Fibroblast of the aortic adventitia (primary cell): Measurements from ENCODE around the gene DHRS12.

DNA sequence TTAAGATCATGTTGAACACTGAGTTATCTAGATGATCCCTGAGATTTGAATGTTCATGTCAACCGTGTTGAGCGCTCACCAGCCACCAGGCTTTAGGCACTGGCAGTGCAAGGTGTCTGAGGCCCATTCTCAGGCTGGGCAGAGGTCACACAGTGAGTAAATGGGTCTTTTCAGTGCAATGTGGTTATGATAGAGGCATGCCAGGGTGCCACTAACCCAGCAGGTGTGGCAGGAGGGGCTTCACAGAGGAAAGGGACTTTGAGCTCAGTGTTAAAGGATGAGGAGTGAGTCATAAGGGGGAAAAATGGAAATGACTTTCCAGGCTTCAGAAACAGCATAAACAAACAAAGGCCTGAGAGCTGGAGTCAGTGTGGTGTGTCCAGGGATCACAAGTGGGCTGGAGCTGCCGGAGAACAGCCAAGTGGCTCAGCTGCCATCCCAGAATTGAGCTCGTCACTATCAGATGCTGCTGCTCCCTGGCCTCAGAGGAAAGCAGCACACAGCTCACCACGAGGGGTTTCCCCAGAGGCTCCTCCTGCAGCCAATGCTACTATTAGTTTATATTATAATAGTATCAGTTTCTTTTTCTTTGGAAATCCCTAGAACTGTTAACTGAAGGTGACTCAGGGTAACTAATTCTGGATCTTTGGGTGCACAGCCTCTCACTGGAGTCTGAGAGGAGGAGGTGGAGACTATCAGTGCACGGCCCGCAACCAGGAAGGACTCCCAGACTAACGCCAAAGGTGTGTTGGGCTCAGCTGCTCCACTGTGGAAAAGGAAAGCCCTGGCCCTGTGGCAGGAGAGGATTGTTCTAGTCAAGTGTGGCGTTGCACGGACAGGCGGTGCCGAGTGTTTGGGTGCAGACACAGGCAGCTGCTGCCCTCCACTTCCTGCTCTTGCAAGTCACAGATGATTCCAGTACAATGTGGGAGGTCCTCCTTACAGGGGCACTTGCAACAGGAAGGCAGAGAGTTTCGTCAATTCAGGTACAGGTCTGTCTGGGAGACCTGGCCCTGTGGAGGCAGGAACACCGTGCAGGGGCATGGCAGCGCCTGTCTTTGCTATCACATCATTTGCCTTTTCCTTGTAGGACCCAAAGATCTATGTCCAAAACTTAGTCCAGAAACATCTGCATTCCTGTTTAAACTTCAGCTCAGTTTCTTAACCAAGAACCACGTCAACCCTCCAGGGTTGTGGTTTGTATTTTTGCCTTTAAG, 39.4 kb downstream of the DHRS12 start:
- CAGE, long polyA plus RNA, result no peak

- CAGE, long polyA plus RNA, result no peak
Observed at GRCh38 chr13:51772604-51773190, 31.3 kb downstream of the DHRS12 start.

DNA sequence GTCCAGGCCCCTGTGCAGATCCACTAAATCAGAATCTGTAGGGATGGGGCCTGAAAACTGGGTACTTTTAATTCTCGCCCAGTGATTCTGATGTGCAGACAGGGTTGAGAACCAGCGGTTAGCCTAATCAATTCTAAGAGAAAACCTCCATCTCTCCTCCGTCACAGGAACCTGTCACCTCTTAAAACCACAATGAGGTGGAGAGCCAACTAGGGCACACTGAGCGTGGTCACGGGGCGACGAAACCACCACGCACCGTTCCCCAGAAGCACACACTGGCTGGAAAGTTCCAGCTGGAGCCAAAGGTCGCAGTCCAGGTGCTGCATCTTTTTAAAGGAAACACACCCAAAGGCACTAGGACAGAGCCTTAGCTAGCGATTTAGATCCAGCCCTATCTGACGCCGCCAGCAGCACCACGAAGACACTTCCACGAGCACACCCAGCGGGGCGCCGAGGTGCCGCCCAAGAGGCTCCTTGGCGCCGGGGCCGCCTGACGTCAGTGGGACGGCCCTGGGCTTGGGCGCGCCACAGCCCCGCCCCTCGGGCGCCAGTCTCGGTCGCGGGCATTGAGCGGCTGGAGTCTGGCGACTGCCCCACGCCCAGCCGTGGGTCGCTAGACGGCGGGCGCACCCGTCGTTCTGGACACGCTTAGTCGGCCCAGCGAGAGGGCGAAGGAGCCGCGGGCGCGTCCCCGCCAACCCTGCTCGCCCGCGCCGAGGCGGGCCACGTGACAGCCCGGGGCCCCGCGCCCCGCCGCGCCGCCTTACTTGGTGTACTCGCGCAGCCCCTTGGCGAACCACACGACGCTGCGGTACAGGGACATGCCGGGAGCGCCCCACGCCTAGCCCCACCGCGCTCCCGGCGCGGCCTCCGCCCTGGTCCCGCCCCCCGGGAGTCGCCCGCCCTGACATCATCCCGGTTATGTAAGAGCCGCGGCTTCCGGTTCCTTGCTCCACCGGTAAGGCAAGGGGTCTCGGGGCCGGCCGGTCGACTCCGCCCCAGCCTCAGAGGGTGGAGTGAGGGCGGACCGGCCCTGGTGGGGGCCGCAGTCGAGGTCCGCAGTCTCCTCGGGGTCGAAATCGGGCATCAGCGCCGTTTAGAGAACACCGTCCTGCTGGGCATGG, at the start of gene DHRS12:
DHRS12 (minus strand) TSS at position 877 of the 1,124 bp plus-strand sequence.
- CAGE, long polyA plus RNA, result no peak

DNA sequence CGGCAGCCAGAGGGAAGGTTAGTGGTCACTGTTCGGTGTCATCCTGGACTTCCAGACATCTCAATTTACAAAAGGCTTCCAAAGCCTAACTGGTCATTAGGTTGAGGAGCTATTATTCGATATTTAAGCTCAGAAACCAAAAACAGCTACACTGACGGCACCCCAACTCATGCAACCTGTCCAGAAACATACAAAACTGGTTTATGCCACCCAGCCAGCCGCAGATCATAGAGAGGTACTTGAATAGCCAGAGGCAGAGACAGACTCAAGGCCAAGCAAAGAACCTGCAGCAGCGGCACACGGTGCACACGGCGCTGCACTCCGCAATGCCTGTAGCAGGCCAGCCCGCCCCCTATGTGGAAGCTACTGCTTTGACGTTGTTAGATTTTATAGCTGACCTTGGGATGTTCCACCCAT, 11.8 kb upstream of the DHRS12 start:
- CAGE, long polyA plus RNA, result no peak

- CAGE, long polyA plus RNA, result no peak
Observed at GRCh38 chr13:51950621-51951225, 60.5 kb downstream of the ATP7B start.

GRCh38 chr13:51967611-51967798, 43.7 kb downstream of the ATP7B start:
- CAGE, long polyA plus RNA, result no peak

DNA sequence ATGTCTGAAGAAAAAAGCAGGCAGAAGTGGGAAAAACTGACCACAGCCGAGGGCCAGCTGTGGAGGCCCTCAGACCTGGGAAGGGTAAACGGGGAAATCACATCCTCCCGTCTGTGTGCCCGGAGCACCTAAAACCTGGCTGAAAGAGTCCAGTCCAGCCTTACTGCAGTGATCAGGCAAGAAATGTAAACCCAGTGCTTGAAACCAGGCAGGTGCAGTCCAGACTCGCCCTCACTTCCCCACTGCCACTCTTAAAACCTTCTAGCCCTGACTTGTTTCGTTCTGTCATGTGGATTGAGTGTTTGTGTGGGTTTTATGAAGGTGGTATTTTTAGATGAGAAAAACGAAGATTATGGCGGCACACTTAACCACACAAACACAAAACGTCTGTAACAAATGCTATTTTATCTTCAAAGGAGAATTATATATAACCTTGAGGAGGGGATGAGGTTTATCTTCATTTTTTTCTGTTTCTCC, 851 bp upstream of the CKAP2 start:
- CAGE, long polyA plus RNA, result no peak

DNA sequence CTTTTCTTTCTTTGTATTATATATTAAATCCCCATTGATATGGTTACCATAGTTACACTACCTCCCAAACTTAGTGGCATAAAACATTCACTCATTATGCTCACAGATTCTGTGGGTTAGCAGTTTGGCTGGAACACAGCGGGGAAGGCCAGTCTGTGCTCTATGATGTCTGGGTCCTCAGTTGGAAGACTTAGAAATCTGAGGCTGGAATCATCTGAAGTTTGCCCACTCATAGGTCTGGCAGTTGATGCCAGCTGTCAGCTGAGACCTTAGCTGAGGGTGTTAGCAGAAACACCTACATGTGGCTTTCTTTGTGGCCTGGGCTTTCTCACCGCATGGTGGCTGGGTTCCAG, 18.5 kb upstream of the HNRNPA1L2 start:
- CAGE, long polyA plus RNA, result no peak

DNA sequence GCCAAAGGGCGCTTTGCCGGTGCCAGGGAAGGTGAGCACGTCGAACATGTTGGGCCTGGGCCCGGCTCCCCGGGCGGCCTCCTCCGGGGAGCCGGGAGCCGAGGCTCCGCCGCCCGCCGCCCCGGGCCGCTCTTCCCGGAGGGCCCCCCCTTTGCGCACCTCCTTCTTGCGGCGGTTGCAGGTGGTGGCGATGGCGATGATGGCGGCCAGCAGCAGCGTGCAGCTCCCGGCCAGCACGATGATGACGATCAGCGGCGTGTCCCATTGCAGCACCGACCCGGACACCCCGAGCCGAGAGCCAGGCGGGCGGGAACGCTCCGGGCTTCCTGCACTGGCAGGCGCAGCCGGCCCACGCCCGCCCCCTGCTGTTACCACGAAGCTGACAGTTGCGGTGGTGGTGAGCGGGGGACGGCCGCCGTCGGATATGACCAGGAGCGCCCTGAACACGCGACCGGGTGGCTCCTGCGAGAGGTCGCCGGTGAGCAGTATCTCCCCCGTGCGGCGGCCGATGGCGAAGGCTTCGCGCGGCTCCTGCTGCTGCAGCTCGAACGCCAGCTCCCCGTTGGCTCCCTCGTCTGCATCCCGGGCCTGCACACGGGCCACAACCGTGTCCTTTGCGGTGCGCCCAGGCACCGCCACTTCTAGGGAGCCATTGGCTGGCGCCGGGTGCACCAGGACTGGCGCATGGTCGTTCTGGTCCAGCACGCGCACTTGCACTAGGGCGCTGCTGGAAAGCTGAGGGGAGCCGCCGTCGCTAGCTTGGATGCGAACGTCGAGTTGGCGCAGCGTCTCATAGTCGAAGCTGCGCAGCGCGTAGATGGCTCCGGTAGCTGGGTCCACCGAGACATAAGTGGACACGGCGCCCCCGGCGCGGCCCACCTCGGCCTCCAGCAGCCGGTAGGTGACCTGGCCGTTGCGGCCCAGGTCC, 2.2 kb downstream of the PCDH8 start:
- CAGE, long polyA plus RNA, result no peak

- CAGE, long polyA plus RNA, result no peak
Observed at GRCh38 chr13:53042837-53043257, 14.2 kb downstream of the OLFM4 start.

GRCh38 chr13:55999619-56000126, 1141.0 kb upstream of the PRR20A start:
- CAGE, long polyA plus RNA, result no peak

GRCh38 chr13:57075531-57076107, 65.1 kb upstream of the PRR20A start:
- CAGE, long polyA plus RNA, result no peak

DNA sequence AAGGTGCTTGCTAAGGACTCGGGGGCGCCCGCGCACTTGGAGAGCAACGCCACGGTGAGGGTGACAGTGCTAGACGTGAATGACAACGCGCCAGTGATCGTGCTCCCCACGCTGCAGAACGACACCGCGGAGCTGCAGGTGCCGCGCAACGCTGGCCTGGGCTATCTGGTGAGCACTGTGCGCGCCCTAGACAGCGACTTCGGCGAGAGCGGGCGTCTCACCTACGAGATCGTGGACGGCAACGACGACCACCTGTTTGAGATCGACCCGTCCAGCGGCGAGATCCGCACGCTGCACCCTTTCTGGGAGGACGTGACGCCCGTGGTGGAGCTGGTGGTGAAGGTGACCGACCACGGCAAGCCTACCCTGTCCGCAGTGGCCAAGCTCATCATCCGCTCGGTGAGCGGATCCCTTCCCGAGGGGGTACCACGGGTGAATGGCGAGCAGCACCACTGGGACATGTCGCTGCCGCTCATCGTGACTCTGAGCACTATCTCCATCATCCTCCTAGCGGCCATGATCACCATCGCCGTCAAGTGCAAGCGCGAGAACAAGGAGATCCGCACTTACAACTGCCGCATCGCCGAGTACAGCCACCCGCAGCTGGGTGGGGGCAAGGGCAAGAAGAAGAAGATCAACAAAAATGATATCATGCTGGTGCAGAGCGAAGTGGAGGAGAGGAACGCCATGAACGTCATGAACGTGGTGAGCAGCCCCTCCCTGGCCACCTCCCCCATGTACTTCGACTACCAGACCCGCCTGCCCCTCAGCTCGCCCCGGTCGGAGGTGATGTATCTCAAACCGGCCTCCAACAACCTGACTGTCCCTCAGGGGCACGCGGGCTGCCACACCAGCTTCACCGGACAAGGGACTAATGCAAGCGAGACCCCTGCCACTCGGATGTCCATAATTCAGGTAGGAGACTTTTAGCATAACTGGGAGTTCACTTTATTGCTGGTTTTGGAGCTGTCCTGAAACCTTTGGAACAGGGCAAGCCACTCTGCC, 3.0 kb downstream of the PCDH17 start:
- CAGE, long polyA plus RNA, result no peak

- CAGE, long polyA plus RNA, result no peak
Observed at GRCh38 chr13:59633211-59633997, 530.3 kb downstream of the DIAPH3 start.

GRCh38 chr13:60395764-60396740, 968 bp upstream of the TDRD3 start:
- CAGE, long polyA plus RNA, result no peak

DNA sequence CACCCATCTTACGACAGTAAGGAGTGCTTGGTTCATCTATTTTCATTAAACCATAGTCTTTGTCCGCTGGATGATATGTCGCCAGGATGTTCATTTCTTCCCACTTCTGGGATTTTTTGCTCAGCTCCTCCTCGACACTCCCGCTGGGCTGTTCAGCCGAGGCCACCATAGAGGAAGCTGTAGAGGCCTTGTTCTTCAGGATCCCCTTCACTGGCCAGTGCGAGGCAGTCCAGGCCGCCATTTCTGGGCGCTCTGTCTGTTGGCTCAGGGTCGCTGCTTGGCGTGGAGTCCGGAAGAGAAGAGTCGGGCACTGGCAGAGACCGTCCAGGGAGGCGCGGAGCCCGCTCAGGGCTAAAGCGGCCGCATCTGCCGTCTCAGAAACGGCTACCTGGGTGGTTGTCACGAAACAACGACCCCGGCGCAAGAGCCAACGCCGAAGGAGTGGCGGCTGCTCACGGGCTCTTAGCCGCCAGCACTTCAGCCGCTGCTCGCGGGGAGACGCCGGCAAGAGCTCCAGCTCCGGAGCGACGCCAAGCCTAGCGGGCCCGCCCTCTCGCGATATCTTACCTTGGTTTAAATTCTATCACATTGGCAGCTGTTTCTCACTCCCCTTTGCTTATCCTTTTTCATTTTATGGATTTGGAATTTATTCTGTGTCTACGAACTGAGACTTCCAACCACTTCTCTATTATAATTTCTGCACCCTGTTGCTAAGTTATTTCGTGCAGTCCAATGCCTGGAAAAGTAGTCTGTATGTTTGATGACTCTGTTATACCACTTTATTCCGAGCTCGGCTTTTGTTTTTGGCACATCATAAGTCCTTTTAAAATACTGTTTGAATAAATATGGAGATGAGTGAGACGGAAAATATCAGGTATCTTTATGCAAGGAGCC, 21.2 kb downstream of the ENSG00000285566 start:
- CAGE, long polyA plus RNA, result no peak

DNA sequence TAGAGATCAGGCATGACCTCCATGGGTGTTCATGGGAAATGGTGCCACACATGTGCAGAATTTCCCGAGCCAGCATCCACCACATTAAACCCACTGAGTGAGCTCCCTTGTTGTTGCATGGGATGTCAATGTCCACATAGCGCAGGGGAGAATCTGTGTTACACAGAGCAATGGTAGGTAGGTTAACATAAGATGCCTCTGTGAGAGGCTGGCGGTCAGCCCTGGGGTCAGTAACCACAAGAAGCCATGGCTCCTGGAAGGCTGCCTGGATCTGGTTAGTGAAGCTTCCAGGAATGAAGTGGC, 36.9 kb upstream of the PCDH9 start:
- CAGE, long polyA plus RNA, result no peak

DNA sequence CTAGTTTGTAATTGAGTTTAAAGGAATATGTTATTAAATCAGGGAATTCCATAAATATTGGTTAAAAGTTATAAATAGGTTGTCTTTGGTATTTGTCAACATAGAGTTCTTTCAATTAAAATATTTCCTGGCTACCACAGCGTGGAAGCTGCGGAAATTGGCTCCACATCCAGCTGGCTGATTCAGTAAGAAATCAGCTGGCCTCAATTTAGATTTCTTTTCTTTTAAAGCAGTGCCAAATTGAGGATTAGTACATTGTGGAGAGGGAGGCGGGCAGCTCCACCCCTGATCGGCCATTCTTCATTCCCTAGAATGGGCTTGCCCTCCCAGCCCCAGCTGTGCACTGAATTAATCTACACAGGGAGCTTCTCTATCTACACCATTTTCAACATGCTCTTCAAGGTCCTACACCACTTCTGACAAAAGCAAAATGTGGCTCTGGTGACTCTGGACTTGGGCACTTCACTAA, 624.8 kb downstream of the DACH1 start:
- CAGE, long polyA plus RNA, result no peak

GRCh38 chr13:71865742-71866855, 905 bp downstream of the DACH1 start:
- CAGE, long polyA plus RNA, result no peak

DNA sequence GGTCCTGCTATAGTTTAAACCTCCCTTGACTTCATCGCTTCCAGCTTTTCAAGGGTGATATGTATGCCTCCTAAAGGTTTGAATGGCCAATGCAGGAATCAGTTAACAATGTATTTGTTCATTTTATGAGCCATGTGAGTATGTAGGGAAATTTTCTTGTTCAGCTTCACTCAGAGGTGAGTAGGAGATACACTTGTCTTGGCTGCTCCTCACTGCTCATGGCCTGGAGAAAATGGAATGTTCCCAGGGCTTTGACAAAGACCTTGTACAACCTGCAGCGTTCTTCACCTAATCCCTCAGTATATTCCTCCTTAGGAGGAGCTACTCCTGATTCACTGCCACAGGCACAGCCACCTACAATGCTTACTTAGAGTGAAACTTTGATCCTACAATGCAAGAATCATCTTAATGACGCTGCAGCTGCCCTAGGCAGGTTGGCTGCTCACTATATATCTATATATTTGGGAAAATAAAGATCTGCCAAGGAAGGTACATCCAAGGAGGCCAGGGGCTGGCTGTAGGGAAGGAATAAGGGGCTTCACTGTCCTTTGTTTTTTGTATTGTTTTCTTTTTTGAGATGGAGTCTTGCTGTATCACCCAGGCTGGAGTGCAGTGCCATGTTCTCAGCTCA, 364.2 kb downstream of the KLF5 start:
- CAGE, long polyA plus RNA, result no peak